Cardiac muscle cell (in vitro differentiated cells and primary cell): ENCODE data around the gene HNMT.

DNA sequence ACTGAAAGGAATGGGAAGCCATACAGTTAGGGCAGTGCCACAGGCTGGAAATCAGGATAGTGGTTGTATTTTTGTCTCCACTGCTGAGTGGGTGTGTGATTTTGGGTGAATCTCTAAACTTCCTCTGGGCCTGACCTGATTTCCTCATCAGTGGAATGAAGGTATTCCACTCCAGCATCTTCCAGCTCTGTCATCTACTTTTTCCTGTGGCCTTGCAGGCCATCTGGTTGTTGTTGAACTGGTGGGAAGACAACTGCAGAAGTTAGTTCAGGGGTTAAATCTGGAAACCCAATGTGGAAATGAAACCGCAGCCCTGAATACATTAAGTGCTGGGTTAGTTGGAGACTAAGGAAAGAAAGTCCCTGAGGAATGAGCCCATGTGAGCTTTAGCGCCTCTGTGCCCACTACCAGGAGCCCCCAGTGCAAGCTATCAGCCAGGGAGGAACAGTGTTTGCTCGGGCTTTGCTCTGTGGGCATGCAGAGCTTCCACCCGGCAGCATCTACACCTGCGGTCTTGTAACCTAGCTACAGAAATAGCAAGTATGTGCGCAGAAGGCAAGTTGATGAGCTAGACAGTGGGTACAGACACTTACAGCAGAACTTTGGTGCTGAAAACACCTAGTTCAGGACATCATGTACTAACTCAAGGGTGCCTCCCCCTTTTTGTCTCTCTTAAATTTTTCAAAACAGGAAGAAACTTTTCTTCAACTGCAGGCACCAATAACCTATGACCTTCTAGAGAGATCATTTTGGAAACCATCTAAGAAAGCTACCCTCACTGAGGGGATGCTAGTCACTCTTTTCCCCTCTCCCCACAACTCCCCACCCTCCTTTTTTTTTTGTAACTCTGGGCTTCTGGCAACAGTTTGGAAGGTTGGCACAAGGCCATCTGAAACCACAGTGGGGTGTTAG, 18.1 kb upstream of the CXCR4 start:
- RAMPAGE, long total RNA = no peak
- RRBS = no CpG with 5 or more reads among the region's 6 CpGs

- RAMPAGE, long total RNA = no peak
- RRBS = no CpG with 5 or more reads among the region's 6 CpGs
Observed at GRCh38 chr2:136253380-136254114, 135.6 kb upstream of the CXCR4 start.

DNA sequence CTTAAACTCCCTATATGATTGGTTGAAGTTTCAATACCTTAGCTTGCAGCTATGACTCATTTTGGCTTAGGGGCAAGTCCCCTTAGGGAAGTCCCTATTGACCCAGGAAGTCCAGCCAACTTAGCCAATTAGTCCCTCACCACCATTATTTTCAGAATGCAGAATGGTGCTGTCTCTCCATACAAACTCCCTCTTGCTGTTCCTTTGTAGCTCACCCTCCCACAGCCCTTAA, 11.5 kb upstream of the HNMT start:
- RAMPAGE, long total RNA = no peak

DNA sequence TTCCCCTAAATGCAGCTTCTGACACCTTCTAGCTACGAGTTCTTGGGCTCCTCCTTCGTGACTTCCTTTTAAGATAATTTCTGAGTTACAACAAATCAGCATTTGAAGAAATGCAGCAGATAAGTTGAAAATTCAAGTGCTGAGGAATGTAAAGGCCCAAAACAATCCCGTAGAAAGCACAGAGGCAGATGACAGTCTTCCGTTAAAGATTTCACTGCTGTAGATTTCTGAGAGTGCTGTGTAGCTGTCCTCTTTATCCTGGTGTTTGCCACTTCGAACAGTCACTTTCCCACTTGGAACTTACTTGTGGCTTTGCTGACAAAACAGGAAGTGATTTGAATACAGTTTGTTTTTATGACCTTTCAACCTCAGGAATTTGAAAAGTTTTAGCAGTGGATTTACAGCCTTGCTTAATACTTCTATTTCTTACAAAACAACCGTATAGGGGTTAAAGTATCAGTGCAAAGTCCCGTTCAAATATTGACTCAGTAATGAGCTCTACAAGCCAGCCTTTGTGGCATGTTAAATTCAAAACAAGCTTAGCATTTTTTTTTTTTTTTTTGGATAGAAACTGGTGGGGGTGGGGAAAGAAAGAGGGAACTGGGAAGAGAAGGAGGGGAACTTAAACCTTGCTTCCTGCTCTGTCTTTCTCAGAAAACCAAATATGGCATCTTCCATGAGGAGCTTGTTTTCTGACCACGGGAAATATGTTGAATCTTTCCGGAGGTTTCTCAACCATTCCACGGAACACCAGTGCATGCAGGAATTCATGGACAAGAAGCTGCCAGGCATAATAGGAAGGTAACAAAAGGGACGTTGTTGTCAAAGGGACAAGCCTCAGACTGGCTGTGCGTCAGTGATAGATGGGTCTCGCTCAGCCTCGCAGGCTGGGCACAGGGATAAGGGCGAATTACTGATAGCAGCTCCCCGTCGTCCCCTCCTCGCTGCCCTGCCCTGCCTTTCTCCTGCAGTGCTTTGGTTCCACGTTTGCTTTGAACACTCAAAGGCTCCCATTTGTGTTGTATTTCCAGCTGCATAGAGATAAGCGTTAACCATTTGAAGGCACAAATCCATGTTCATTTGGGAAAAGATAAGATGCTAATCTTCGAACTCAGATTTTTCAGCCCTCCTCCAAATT, at the start of gene HNMT:
Gene HNMT (plus strand): TSS at position 646 of the 1,138 bp plus-strand sequence.
- RAMPAGE, long total RNA = start-site peak on the plus strand centred at position 654 of the sequence, 169 bp wide, 103 and 97 reads in 2 replicates
- RRBS = no CpG with 5 or more reads among the region's 21 CpGs

DNA sequence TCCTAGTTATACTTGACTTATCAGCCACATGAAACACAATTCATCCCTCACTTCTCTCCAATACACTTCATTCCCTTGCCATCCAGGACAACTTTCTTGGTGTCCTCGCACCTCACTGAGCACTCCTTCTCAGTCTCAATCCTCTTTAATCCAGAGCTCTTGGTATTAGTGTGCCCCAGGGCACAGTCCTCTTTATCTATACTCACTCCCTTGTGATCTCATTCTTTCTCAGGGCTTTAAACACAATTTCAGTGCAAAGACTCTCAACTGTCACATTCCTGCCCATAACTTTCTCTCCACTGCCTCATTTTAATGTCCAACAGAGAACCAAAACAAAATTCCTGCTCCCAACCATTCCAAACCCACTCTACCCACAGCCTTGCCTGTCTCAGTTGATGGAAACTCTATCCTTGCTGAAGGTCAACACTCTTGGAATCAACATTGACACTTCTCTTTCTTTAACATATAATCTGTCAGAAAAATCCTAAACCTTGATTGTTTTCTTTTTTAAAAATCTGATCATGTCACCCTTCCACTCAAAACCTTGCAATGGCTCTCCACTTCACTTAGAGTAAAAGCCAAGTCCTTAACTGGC, 60.7 kb upstream of the SPOPL start:
- RAMPAGE, long total RNA = no peak
- RRBS = no CpG with 5 or more reads among the region's 1 CpG

DNA sequence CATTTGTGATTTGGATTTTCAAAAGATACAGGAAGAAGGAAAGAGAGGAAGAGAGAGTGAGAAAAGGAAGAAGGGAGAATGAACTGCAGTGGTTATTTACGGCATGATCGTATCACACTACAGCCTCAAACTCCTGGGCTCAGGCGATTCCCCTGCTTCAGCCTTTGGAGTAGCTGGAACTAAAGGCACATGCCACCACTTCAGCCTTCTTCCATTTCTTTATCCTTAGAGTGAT, 53.2 kb upstream of the NXPH2 start:
- RAMPAGE, long total RNA = no peak
- RRBS = no CpG with 5 or more reads among the region's 3 CpGs

DNA sequence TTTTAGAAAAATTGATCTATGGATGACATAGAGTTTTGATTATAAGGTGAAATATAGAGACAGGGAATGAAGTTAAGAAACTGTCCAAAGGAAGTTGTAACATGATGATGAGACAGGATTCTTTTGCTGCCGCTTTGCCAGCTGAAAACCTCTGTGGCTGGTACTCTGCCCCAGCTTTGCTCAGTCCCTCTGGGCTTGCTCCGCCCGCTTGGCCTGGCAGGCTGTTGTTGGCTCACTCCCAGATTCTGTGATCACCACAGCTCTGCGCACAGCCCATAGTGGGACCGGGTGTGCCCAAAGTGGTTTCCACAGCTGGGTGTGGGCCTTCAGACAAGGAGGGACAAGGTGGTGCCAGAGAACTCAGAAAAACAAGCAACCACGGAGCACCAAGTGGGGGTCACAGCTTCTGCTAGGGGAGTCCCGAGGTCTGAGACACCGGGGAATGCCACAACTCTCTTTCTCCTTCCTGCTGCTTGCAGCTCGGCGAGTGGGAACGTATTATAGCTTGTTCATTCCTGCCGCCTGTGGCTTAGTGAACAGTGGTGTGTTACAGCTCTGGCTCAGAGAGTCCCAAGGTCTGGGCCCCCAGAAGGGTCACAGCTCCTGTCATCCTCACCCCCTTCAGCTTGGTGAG, 9.2 kb upstream of the KYNU start:
- RAMPAGE, long total RNA = no peak
- RRBS = no CpG with 5 or more reads among the region's 12 CpGs

DNA sequence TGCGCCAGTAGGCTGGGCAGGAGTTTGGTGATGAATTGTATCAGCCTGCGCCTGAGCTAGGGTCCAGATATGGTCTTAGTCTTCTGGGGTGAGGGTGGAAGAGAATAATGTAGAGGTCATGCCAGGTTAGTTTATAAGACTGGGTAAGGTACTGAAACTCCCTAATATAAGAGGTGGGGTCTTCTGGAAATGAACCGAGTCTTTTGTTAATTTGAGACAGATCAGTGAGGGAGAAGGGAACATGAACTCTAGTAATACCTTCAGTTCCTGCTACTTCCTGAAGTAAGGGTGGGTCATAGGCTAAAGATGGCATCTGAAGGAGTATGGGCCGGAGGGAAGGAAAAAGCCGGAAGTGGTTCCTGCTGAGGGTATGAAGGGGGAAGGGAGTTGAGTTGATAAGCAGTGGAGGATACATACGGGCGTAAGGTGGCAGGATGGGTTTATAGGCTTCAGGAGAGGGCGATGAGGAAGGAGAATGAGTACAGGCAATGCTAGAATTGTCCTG, 58.0 kb downstream of the KYNU start:
- RAMPAGE, long total RNA = no peak
- RRBS = no CpG with 5 or more reads among the region's 8 CpGs

- RAMPAGE, long total RNA = no peak
- RRBS = no CpG with 5 or more reads among the region's 7 CpGs
Observed at GRCh38 chr2:143481231-143481816, 352.1 kb downstream of the ARHGAP15 start.

DNA sequence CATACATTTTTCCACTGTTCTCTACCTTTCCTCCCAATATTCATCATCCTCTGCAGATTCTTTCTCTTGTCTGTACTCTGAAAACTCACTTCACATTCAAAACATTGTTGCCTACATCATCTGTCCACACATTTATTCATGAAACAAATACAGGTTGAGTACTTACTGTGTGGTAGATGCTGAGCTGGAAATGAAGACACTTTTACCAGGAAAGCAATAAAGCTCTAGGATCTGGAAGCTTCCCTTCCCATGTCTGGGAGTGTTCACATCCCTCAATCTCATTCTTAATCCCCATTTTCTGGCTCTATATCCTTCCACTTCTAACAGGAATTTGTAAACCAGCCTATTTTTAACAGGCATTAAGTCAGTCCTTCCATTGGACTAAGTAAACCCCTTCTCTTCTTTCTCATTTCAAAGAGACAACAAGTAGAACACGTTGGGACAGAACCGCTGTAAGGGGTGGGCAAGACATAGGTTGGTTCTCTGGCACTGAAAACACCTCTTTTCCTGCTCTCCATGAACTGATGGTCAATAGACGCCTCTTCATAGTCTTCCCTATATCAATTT, 589.5 kb downstream of the ARHGAP15 start:
- RAMPAGE, long total RNA = no peak
- RRBS = no CpG with 5 or more reads among the region's 3 CpGs

- RAMPAGE, long total RNA = no peak
- RRBS = no CpG with 5 or more reads among the region's 3 CpGs
Observed at GRCh38 chr2:144399142-144399352, 66.7 kb upstream of the GTDC1 start.

- RAMPAGE, long total RNA = no peak
- RRBS = no CpG with 5 or more reads among the region's 2 CpGs
Observed at GRCh38 chr2:144425779-144426780, 93.8 kb upstream of the GTDC1 start.

DNA sequence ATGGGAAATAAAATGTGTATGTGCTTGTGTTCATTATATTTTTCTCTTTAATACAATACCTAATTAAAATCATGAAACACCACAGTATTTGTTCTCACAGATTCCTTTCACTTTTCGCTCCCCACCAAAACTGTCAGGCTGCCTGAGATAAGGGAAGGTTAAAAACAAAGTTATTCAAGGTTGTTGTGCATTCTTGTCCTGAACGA, 76.4 kb downstream of the ZEB2 start:
- RAMPAGE, long total RNA = no peak
- RRBS = no CpG with 5 or more reads among the region's 2 CpGs

- RAMPAGE, long total RNA = no peak
- RRBS = no CpG with 5 or more reads among the region's 3 CpGs
Observed at GRCh38 chr2:144481988-144482223, 38.0 kb downstream of the ZEB2 start.

DNA sequence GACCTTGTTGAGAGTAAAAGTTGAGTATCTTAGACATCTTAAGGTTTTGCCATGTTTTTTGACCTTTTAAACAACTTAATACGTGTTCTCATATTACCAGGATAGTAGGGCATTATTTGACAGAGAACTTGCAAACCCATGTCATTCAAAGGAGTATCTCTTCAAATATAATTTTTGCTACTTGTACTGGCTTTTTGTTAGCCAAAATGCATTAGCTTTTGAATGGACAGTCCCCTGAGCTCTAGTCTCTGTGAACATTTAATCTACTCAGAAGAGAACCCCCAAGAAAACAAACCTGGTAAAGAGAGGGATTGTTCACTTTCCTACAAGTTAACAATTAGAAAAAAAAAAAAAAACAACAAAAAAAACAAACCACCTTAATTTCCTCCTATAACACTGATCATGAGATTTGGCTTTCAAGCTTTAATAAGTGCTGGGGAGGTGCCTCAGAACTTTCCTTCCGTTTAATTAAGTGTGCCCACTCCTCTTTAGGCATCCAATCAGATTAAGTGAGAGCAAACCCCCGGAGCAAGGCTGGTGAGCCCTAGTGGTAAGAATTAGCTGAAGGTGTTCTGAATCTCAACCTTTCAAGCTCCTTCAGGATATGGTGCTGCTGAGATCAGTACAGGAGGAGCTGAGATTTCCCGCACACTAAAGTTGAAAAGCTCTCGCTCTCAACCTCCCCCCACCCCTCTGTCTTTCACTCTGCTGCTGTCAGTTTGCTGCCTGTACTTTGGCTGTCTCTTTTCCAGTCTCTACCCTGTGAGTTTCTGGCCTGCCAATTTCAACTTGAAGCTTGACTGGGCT, 16.0 kb downstream of the ZEB2 start:
- RAMPAGE, long total RNA = no peak
- RRBS = no CpG with 5 or more reads among the region's 5 CpGs

DNA sequence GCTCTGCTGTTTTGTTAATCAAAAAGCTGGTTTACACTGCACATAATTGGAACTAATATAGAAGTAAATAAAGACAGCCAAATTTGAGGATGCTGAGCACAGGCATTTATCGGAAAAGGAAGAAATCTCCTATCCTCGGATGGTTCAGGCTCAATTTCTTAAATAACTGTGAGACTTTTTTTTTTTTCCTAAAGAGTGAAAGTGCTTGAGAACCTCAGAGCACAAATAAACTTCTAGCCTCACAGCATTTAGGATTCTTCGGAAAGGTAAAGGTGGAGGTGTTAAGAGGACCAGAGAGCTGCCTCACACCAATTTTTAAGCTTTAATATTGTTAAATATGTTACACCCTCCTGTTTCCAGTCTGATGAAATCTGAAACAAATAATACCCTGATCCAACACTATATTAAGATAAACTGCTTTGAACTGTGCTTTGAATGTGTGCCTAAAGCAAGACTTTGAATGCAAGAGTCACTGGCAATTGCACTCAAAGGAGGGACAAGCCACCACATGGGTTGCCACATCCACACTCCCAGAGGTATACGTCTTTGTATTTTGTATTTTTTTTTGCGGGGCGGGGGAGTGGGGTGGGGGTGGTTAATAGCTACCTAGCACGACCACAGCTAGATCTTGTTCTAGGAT, 1.6 kb upstream of the ZEB2 start:
- RAMPAGE, long total RNA = no peak
- RRBS = no CpG with 5 or more reads among the region's 7 CpGs

GRCh38 chr2:144522621-144523216, 2.8 kb upstream of the ZEB2 start:
- RAMPAGE, long total RNA = no peak
- RRBS = no CpG with 5 or more reads among the region's 21 CpGs

GRCh38 chr2:144597369-144597896, 77.5 kb upstream of the ZEB2 start:
- RAMPAGE, long total RNA = no peak
- RRBS = no CpG with 5 or more reads among the region's 4 CpGs

- RAMPAGE, long total RNA = no peak
- RRBS = no CpG with 5 or more reads among the region's 4 CpGs
Observed at GRCh38 chr2:145036209-145036665, 516.3 kb upstream of the ZEB2 start.

DNA sequence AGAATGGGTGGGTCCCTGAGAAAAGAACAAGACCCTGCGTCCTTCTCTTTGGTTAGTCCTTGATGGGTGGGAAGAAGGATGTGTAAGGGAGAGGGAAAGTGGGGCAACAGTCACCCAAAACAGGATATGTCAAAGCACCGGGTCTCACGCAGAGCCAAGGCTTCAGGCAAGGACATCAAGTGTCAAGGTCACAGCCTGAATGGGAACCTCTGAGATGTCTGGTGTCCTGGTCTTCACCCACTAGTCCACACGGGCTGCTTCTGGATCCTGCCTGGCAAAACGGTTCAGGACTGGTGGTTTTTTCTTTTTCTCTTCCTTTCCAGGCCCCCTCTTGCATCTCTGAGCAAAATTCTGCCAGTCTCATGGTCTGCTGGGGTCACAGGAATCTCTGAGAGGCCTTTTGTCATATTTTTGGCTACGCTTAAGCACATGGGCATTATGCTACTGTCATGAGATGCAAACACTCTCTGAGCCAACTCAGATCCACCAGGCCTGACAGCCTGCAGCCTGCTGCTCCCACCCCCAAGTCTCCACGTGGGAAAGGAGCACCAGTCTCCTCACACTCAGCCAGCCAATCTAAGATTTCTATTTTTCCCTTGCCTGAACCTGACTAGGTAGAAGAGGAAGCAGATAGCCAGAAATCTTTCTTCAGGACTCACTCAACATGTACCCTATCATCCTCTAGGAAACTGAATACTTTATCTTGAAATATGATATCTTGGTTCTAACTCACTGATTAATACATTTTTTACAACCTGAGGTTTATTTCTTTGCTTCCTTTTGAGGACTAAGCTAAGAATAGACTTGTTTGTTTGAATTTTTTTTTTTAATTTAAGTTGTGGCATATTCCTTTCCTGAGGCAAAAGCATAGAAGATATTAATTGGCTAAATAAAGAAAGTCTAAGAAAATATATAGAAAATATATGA, 518.3 kb upstream of the ZEB2 start:
- RAMPAGE, long total RNA = no peak
- RRBS = no CpG with 5 or more reads among the region's 7 CpGs